Tibial artery (tissue), 1 donor: ENCODE data around the genes OR4K1, CCNB1IP1, RNASE12, RNASE4 and NDRG2.

- PRO-cap: no peak
Observed at GRCh38 chr14:19930577-19931103, at the start of gene OR4K1. OR4K1 (plus strand) TSS chr14:19930917.

DNA sequence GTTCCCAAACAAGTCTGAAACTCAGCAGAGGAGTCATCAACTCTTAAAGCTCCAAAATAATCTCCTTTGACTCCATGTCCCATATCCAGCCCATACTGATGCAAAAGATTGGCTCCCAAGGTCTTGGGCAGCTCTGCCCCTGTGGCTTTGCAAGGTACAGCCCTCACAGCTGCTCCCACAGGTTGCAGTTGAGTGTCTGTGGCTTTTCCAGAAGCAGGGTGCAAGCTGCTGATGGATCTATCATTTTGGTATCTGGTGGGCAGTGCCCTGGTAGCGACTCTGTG lies 31.6 kb downstream of the OR11H4 start:
- PRO-cap: no peak

DNA sequence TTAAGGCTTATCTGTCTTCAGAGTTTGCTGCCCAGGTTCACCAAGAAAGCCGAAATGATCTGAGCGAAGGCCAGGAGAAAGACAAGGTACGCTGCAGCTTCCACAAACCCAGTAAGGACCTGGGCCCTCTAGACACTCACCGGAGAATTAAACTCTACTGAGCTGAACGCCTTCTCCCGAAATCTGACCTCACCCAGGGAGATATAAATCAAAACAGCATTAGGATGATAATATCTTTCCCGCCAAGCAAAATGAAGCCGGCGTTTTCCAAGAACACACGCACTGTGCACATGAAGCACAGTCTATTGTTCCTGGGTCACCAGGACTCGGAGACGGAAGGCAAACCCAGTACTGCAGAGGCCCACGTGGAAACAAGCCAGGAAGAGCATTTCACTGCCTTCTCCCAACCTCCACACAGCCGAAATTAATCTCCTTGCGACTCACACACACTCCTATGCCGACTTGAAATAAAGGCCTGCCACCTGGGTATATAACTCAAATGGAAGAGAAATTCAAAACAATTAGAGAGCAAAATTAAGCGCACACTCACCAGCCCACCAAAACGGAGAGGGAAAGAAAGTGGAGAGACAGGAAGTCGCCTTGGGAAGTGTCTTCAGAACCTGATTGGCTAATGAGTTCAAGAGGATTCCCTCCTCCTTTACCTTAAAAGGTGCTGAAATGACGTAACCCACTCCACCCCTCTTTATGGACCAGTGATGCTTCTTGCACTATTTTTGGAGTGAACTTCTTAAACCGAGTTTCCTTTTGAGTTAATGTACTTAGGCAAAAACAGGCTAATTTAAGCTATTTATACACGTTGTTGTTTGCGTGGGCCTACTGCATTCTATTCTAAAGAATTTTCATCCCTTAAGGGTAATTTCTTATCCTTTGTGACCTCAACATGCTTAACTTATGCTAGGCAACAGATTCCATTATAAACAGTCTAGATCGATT lies at the start of gene CCNB1IP1:
TSS of gene CCNB1IP1 (minus strand) at position 576 of the 954 bp plus-strand sequence.
- PRO-cap: bidirectional peak, plus-strand start at position 348 of the sequence, minus-strand start at position 286 of the sequence; bidirectional peak, plus-strand start at position 731 of the sequence, minus-strand start at position 564 of the sequence

- PRO-cap: no peak
Observed at GRCh38 chr14:20413724-20414100, 411 bp upstream of the TEP1 start.

- PRO-cap: no peak
Observed at GRCh38 chr14:20415699-20416154, 2.4 kb upstream of the TEP1 start.

GRCh38 chr14:20440851-20441386 lies 5.0 kb upstream of the KLHL33 start:
- PRO-cap: no peak

- PRO-cap: bidirectional peak, plus-strand start at chr14:20470127, minus-strand start at chr14:20470044
Observed at GRCh38 chr14:20469940-20471044, 1.1 kb downstream of the PNP start.

DNA sequence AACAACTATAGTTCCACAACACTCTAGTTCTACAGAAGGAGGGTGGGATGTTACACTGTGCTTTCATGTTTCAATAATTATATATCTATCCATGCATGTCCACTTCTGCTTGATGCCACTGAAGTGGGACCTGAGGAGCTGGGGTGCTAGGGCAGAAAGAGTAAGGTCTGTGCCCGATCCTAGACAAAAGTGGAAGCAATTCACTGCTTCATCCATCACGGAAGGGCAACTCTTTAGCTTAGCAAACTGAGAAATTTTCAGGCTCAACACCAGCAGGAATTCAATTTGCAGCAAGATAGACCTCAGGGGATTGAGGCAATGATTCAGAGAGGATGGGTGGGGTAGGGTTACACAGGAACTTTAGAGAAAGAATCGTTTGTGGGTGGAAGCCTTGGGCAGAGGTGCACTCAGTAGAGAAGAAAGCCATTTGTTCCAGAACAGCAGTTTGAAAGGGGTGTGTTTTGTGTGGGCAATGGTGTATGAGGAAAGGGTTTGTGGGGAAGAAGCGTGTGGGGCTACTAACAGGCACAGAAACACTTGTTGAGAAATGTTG lies 20.3 kb downstream of the PNP start:
- PRO-cap: no peak

DNA sequence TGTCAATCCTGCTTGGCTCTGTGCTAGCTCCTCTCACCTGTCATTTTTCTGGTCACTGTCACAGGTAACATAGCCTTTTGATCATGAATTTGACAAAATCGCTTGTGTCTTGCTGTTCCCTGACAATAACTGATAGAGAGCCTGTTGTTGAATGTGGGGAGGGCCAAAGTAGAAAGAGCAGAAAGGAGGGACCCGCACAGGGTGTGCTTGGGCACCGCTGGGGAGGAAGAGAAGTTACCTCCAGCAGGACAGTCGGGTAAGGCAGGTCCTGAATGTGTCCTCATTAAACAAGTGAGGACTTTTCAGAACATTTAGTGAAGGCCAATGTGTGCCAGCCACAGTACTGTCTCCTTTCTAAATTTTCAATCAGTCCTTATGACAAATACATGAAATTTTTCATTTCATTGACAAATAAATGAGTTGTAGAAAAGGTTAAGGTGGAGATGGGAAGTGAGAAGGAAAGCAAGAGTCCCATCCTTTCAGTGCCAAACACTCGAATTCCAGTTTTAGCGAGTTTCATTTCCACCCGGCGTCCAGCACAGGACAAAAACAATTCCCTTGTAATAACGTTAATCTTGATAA lies at the start of gene RNASE12:
TSS of gene RNASE12 (minus strand) at position 155 of the 582 bp plus-strand sequence.
- PRO-cap: no peak

DNA sequence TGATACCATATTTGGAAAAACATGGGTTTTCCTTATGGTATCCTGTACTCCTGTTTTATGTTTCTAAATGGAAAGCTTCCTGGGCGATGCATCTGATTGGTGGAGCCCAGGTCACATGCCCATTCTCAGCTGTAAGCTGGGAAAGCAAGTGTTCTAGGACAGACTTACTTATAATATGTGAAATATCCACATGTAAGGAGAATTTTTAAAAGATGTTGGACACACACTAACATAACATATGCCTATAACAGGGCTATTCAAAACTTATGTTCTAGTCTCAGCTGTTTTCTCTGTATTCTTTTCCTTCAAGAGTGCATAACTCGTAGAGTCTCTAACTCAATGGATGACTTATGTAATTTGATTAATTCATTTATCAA lies 4.3 kb upstream of the RNASE4 start:
- PRO-cap: no peak

DNA sequence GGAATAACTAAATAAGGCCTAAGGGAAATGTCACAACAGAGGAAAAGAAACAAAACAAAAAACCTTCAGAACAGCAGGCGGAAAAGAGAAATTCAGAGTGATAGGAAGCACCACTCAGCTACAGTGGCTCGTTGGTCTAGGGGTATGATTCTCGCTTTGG lies 589 bp upstream of the RNASE4 start:
- PRO-cap: no peak

- PRO-cap: bidirectional peak, plus-strand start at chr14:20684589, minus-strand start at chr14:20684440; bidirectional peak, plus-strand start at chr14:20684863, minus-strand start at chr14:20684796
Observed at GRCh38 chr14:20684051-20685041, at the start of gene RNASE4. RNASE4 (plus strand) TSS chr14:20684560.

DNA sequence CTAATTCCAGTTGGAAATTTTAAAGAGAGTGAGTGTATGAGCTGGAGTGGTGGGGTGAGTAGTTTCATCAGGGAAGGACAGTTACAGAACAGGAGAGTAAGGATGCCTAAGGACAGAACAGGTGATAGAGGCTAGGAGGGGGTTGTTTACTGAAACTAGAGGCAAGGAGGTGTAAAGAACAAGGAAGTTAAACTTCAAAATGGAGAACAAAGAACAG lies 26.7 kb downstream of the ANG start:
- PRO-cap: no peak

DNA sequence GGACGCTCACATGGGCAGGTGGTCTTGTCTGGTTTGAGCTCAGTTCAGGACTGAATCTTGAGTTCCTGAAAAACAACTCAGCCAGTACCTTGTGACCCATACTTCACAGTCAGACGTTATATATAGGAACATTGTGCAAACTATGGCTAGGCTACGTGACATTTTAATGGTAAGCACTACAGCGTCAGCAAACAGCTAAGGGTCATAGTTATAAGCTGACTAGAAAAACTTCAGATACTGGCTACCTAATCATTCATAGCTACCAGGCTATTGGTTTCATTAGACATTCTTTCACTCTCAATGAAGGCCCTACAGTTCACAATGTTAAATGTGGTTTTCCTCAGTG lies 14.8 kb upstream of the EDDM3A start:
- PRO-cap: no peak

GRCh38 chr14:20732976-20733586 lies 12.6 kb upstream of the EDDM3A start:
- PRO-cap: no peak

- PRO-cap: no peak
Observed at GRCh38 chr14:20800857-20801349, 1.7 kb downstream of the RNASE1 start.

DNA sequence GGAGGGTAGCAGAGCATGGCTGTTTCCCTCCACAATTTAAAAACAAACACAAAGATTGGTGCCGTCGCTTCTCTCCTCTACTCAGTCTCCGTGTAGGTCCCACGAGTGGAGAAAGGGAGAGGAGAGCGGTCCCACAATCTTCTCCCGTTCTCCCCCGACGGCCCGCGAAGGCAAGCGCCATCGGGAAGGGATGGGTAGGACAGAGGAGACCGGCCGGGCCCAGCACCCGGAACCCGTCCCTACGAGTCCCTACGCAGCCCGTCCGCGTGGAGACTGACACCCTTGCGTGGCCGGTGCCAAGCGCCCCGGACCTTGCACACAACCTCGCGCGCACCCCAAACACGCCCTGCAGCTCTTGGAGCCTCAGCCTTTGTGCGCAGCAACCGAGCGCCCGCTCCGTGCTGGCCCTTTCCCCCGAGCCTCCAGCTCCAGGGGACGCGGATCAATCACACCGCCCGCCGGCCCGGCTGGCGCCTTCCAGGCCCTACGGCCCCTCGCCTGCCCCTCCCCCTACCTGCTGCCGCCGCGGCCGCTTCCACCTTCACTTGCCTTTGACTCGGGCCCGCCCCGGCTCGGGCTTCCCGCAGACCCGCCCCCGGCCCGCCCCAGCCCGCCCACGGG lies at the start of gene NDRG2:
TSS of gene NDRG2 (minus strand) at position 547 of the 621 bp plus-strand sequence.
- PRO-cap: bidirectional peak, plus-strand start outside the sequence, minus-strand start at position 547 of the sequence

GRCh38 chr14:21056573-21056907 lies 1.1 kb upstream of the RNASE8 start:
- PRO-cap: no peak

GRCh38 chr14:21062117-21062634 lies 4.6 kb downstream of the RNASE8 start:
- PRO-cap: no peak

GRCh38 chr14:21096723-21097862 lies 1.4 kb downstream of the ZNF219 start:
- PRO-cap: bidirectional peak, plus-strand start at chr14:21097784, minus-strand start at chr14:21097778